SK-N-SH (cell line): Measurements from ENCODE around the genes HACE1 and RTN4IP1.

GRCh38 chr6:100741091-100741764 is 139.9 kb downstream of the ASCC3 start:
- RRBS = no CpG with 5 or more reads among the region's 3 CpGs
CAGE:
- cytosol, long polyA plus RNA = no peak
- long polyA plus RNA = no peak
- nucleus, long polyA plus RNA = no peak

DNA sequence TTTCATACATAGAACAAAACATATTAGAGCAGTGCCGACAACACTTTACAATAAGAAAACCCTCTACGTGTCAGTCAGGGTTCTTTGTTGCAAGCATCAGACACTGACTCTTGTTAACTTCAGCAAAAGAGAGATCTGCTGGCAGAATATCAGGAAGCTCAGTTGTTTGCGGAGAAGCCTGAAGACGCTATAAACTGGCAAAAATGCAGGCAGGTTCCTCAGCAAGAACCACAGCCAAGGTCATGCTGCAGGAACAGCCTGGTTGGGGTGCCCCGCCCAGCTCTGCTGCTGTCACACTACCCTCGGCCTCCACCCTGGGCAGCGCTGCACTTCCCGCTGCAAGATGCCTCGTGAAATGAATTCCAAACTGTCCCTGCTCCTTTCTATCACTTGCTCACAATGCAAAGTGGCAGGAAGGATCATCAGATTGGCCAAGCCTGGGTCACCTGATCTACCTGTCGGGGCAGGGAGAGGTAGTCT is 236.1 kb upstream of the ASCC3 start:
- RRBS = no CpG with 5 or more reads among the region's 10 CpGs
CAGE:
- cytosol, long polyA plus RNA = no peak
- long polyA plus RNA = no peak
- nucleus, long polyA plus RNA = no peak

GRCh38 chr6:101399312-101399772 is 5.8 kb downstream of the GRIK2 start:
- RRBS = 2% methylated on average over 10 of the region's 27 CpGs
CAGE:
- cytosol, long polyA plus RNA = no peak
- long polyA plus RNA = no peak
- nucleus, long polyA plus RNA = no peak

DNA sequence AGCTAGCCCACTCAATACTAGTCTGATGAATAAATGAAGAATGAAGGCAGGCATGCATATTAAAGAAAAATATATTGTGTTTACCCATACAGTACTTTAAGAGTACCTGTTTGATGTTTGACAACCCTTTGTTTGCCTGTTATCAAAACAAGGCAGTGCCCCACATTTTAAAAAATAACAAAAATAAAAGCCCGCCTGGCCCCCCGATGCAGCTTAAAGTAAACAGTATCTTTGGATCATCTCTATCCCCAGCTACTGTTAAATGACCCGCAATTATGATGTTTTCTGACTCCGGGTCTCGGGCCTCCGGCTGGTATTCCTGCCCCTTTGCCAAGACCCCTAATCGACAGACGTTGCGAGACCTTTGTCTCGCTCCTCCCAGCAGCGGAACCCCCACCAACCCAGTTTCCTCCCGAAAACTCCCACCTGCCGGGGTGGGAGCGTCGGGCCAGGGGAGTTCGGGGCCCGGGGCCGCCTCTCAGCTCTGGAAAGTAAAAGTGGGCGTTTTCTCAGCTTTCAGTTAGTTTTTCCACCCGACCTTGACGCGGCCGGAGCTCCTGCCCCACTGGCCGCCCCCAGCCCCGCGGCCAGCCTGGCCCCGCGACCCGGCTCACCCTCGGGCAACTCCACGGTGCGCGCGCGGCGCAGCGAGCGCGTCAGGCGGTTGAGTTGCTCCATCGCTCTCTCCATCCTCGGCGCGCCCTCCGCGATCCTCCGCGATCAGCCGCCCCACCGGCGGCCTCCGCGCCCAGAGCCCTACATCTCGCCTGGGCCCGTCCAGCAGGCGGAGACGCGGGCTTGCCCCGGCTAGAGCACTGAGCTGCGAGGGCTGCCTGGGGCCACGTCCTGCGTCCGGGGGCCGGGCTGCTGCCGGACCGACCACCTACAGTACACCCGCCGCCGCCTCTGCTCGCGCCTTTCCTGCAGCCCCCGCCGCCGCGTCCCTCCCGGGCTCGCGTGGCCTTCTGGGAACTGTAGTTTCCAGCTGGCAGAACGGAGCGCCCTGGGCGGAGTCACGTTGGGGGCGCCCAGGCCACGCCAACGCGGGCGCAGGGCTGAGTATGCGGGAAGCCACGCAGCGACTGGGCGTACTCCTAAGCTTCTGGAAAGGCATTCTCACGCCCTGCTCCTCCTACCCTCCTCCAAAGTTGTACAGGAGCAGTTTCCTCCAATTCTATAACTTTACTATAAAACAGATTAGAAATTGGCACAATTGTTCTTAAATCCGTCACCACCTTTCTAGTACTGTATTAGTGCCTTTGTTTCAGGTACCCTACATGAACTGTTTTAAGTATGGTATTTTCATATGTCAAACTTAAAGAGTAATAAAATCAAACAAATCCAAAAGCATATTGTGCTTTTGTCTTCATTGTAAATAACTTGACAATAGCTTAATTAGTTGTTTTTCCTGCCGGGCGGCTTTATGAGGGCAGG is at the start of gene HACE1:
HACE1 (minus strand) TSS at position 967 of the 1,434 bp plus-strand sequence.
- RRBS = 2% methylated on average over 40 of the region's 95 CpGs
CAGE:
- cytosol, long polyA plus RNA = start-site peak on the minus strand centred at position 937 of the sequence, 61 bp wide, 255 and 571 reads in 2 replicates
- long polyA plus RNA = start-site peak on the minus strand centred at position 928 of the sequence, 44 bp wide, 392 and 404 reads in 2 replicates
- nucleus, long polyA plus RNA = start-site peak on the minus strand centred at position 927 of the sequence, 45 bp wide, 1,290 and 383 reads in 2 replicates

DNA sequence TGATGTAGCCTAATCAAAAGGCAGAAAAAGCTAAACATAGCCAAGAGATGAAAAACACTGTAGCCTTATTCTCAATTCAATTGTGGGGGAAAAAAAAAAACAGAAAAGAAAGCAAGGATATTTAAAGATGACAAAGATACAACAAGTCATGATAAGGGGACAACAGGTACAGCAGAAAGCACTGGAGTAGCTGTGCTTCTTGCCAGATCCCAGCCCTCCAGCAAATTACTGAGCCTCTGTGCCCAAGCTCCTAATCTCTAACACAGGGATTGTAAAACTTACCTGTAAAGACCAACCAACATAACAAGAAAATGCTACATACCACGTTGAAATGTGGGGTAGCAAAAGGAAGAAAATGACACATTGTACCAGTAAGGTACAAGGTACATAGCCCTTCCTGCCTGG is 30.8 kb downstream of the PREP start:
- RRBS = no CpG with 5 or more reads among the region's 1 CpG
CAGE:
- cytosol, long polyA plus RNA = no peak
- long polyA plus RNA = no peak
- nucleus, long polyA plus RNA = no peak

DNA sequence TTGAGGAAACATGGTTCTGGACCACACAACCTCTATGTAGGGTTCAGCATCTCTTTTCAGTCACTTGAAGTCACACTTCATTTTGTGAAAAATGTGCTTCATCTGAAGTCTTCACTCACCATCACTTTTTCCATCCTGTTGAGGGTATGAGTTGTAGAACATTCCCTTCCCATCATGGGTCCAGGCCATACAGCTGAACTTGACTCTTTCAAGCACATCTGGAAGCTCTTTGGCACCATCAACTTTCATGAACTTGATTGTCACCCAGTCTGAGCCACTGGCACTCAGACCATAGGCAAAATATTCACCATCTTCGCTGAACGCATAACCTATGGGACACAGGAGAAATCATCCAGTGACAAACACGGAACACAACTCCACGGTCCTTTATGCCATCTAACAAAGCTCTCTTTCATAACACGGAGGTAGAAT is 29.6 kb downstream of the PREP start:
- RRBS = no CpG with 5 or more reads among the region's 5 CpGs
CAGE:
- cytosol, long polyA plus RNA = no peak
- long polyA plus RNA = no peak
- nucleus, long polyA plus RNA = no peak

GRCh38 chr6:105797959-105798605 is 288.1 kb upstream of the PRDM1 start:
- RRBS = no CpG with 5 or more reads among the region's 6 CpGs
CAGE:
- cytosol, long polyA plus RNA = no peak
- long polyA plus RNA = no peak
- nucleus, long polyA plus RNA = no peak

DNA sequence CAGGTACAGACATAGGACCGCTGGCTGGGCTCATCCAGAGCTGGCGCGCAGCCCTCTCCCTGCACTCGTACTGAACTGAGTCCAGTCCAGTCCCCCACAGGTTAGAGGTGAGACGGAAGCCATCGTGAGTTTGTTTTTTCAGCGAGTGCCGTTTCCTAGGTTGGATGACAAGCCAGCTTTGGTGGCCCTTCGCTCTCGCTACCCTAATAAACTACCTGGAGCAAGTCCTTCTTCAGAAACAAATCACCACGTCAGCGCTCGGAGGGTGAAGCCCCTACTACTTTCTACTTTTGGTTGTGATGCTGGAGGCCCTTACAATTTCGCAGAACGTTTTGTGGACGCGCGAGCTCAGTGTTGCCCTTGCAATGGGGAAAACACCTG is 94.2 kb upstream of the PRDM1 start:
- RRBS = no CpG with 5 or more reads among the region's 18 CpGs
CAGE:
- cytosol, long polyA plus RNA = no peak
- long polyA plus RNA = no peak
- nucleus, long polyA plus RNA = no peak

GRCh38 chr6:105994013-105994921 is 91.9 kb upstream of the PRDM1 start:
- RRBS = 24% methylated on average over 5 of the region's 78 CpGs
CAGE:
- cytosol, long polyA plus RNA = no peak
- long polyA plus RNA = no peak
- nucleus, long polyA plus RNA = no peak

- RRBS = no CpG with 5 or more reads among the region's 6 CpGs
CAGE:
- cytosol, long polyA plus RNA = no peak
- long polyA plus RNA = no peak
- nucleus, long polyA plus RNA = no peak
Measured at GRCh38 chr6:106005728-106006247, 80.3 kb upstream of the PRDM1 start.

DNA sequence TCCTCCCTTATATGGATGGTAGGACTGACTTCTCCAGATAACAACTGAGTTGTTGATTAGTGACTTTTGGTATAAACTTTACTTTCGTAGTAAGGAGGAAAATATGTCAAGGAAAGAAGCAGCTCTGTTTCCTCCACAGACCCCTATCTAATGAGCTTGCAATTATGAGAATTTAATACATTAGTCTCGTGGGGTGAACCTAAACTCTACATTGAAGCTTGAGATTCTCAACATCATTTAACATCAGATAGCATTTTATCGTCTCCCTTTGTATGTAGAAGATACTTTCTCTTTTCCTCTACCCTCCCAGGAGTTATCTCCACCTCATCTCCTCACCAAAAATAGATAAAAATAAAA is 79.9 kb upstream of the PRDM1 start:
- RRBS = no CpG with 5 or more reads among the region's 3 CpGs
CAGE:
- cytosol, long polyA plus RNA = no peak
- long polyA plus RNA = no peak
- nucleus, long polyA plus RNA = no peak

GRCh38 chr6:106046469-106046911 is 39.6 kb upstream of the PRDM1 start:
- RRBS = 70% methylated on average over 2 of the region's 8 CpGs
CAGE:
- cytosol, long polyA plus RNA = no peak
- long polyA plus RNA = no peak
- nucleus, long polyA plus RNA = no peak

DNA sequence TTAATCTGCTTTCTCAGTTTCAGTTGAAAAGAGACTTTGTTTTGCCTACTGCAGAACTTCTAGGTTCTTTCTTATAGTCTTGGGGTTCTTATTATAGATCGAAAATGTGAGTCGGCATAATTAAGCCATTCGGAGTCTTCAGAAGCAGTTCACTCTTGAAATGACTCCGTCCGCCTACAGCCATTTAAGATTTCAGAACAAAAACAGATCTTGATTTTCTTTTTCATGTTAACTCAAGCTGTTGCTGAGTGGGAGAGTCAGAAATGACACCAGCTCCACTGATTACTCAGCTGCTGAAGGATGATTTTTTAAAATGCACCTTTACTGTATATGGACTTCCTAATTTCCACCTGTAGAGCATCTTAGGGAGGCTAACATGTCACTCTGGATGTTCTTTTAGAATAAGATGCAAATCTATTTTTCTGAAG is 15.9 kb downstream of the PRDM1 start:
- RRBS = no CpG with 5 or more reads among the region's 5 CpGs
CAGE:
- cytosol, long polyA plus RNA = no peak
- long polyA plus RNA = no peak
- nucleus, long polyA plus RNA = no peak

GRCh38 chr6:106178636-106179628 is 92.8 kb downstream of the PRDM1 start:
- RRBS = no CpG with 5 or more reads among the region's 4 CpGs
CAGE:
- cytosol, long polyA plus RNA = no peak
- long polyA plus RNA = no peak
- nucleus, long polyA plus RNA = no peak

- RRBS = no CpG with 5 or more reads among the region's 3 CpGs
CAGE:
- cytosol, long polyA plus RNA = no peak
- long polyA plus RNA = no peak
- nucleus, long polyA plus RNA = no peak
Measured at GRCh38 chr6:106501723-106502545, 127.4 kb downstream of the RTN4IP1 start.

DNA sequence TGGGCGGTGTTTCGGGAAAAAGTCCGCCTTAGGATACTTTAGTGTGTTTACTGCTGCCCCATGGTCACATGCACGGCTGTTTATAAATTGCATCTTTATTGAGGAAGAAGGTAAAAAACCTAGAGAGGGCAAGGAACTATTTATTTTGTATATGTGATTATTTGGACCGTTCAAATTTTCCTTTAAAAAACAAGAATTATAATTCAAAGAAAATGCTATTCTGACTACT is 118.4 kb downstream of the RTN4IP1 start:
- RRBS = no CpG with 5 or more reads among the region's 5 CpGs
CAGE:
- cytosol, long polyA plus RNA = no peak
- long polyA plus RNA = no peak
- nucleus, long polyA plus RNA = no peak

DNA sequence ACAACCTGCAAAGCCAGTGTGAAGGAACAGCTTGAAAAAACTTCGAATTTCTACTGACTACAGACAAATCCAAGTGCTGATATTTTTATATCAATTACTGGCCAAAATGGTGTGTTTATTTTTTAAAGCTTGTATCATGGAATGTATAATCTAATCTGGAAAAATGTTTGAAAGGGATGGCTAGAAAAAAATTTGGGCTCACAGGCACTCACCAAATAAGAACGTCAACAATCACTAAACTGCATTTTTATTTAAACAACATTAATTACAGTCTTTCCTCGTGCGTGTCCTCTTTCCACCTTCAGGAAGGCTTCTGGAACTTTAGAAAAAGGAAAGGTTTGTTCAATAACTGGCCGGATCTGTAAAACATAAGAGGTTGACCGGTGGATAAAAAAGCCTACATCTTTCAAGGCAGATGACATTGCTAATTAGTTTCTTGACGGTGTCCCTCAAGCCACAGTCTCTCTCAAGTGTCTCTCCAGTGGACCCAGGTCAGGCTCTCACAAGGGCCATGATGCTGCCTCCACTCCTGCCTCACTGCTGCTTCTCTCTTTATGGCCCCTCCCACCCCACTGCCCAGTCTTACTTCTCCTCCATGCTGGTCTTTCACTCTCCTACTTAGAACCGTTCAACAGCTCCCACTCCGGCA is 57.4 kb downstream of the RTN4IP1 start:
- RRBS = no CpG with 5 or more reads among the region's 9 CpGs
CAGE:
- cytosol, long polyA plus RNA = no peak
- long polyA plus RNA = no peak
- nucleus, long polyA plus RNA = no peak

GRCh38 chr6:106628908-106630121 is at the start of gene RTN4IP1:
RTN4IP1 (minus strand) TSS chr6:106629498.
- RRBS = 2% methylated on average over 7 of the region's 61 CpGs
CAGE:
- cytosol, long polyA plus RNA = start-site peak on the plus strand at chr6:106629577-106629581, 47 and 103 reads in 2 replicates
- long polyA plus RNA = no peak
- nucleus, long polyA plus RNA = no peak

GRCh38 chr6:106694321-106694722 is 64.9 kb downstream of the QRSL1 start:
- RRBS = no CpG with 5 or more reads among the region's 7 CpGs
CAGE:
- cytosol, long polyA plus RNA = no peak
- long polyA plus RNA = no peak
- nucleus, long polyA plus RNA = no peak

DNA sequence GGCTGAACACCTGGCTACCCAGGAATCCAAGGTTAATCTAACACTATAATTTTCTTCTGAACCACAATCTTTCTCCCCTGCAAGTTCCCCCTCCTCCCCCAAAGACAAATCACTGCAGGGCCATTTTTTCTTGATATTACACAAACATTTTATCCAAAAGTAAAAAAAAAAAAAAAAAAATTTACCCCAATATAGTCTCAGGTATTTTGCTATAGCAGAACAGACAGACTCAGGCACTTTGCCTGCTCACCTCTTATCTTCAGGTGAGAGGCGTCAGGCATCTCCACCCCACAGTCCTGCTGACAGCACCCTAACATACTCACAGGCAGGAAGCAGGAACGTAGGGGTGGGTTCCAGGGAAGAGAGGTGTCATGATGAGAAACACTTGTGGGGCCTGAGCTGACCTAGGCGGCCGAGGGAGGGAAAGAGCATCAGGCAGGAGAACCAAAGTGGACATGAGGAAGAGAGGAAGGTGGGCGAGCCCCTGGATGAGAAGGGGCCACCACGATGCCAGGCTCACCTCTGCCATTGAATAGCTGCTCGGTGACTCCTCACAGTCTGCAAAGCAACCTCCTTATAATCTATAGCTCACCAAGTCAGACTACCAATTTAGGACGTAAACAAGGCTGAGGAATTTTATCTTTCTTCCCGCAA is 152.7 kb downstream of the QRSL1 start:
- RRBS = no CpG with 5 or more reads among the region's 9 CpGs
CAGE:
- cytosol, long polyA plus RNA = no peak
- long polyA plus RNA = no peak
- nucleus, long polyA plus RNA = no peak